ENCODE data around the gene LZIC.

DNA sequence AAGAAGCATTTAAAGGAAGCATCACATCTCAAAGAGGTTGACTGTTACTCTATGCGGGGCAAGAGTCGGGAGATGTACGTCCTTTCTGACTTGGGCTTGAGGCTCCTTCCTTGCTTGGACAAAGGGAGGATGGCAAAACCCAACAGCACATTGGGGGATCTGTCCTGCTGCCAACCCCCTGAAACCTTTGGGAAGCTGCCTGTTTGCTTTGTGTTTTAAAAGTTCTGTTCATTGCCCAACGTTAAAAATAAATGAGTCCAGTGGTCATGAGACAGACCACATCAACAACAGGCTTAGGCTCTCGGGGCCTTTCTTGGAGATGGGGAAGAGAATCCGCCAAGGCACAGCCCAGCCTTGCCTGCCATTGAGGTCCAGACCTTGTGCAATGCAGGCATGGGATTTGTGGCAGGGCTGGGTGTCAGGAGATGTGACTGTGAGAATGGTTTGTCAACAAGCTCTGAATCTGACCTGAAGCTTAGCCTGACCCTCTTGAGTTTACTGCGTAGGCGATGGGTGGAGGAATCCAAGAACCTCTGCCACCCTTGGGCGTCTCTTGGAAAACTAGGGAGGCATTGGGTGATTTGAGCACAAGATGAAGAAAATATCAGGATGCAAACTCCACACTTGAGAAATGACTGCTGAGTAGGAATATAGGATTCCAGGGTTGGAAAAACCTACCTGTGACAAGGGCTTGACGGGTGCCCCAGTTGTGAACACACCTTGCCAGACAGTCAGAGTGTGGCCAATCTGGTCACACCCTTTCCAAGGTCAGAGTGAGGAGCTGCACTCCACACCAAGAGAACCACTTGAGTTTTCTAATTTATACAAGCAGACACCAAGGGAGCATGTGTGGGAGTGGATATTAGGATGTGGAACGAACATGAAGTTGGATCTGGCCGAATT lies 4.3 kb downstream of the SPSB1 start:
- RRBS, result no CpG with 5 or more reads among the region's 12 CpGs

DNA sequence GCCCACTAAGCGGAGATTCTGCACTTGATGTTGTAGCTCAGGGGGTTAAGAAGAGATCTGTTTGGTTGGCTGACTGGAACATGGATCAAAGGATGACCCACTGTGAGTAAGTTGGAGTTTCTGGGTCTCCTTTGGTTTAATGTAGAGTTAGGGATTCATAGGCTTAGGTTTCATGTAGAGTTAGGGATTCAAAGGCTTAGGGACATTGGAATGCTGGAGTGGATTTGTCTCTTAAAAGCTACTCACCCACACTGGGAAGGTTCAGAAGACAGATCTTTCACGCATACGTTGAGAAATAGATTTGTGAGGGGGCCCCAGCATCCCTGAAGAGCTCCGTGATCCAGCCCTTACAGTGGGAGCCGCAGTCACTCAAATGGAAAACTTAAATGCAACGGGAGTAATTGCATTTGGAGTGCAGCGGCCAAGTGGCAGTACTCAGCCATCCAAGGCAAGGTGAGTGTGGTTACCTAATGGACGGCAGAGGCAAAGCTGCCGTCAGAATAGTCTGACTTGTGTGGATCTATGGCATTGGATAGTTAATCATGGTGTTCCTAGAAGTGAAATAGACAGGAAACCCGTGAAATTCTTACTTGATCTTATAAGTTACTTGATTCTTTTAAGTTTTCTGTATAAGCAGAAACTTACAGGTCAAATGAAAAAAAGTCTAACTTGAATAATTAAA lies 5.1 kb downstream of the SPSB1 start:
- RRBS, result no CpG with 5 or more reads among the region's 10 CpGs

- RRBS, result no CpG with 5 or more reads among the region's 12 CpGs
These were observed 38.4 kb downstream of the SPSB1 start for GRCh38 chr1:9330958-9331561.

- RRBS, result no CpG with 5 or more reads among the region's 20 CpGs
These were observed 47.6 kb downstream of the SPSB1 start for GRCh38 chr1:9340241-9340728.

DNA sequence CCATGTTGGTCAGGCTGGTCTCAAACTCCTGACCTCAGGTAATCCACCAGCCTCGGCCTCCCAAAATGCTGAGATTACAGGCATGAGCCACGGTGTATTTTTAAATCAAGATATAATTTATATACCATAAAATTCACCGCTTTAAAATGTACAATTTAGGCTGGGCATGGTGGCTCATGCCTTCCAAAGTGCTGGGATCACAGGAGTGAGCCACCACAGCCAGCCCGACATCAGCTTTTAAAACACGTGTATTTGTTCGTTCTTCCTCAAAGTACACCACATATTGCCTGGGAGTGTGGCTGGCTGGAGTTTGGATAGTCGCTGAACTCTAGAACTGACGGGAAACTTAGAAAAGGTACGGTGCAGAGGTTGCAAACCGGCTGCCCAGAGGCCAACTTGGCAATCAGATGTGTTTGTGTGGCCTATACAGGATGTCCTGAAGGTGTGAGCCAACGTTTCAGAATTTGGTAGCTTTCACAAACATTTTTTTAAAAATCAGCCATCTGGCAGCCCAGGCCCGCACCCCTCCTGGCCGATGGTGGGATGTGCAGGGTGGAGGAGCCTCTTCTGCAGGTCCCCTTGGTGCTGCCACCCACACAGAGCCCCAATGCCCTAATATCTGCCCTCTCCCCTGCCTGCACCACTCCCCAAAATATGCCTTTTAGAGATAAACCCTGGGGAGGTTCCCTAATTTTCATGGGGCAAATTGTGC lies 73.7 kb upstream of the SLC25A33 start:
- RRBS, result no CpG with 5 or more reads among the region's 13 CpGs

- RRBS, result no CpG with 5 or more reads among the region's 9 CpGs
These were observed 1.3 kb upstream of the SLC25A33 start for GRCh38 chr1:9537640-9538720.

DNA sequence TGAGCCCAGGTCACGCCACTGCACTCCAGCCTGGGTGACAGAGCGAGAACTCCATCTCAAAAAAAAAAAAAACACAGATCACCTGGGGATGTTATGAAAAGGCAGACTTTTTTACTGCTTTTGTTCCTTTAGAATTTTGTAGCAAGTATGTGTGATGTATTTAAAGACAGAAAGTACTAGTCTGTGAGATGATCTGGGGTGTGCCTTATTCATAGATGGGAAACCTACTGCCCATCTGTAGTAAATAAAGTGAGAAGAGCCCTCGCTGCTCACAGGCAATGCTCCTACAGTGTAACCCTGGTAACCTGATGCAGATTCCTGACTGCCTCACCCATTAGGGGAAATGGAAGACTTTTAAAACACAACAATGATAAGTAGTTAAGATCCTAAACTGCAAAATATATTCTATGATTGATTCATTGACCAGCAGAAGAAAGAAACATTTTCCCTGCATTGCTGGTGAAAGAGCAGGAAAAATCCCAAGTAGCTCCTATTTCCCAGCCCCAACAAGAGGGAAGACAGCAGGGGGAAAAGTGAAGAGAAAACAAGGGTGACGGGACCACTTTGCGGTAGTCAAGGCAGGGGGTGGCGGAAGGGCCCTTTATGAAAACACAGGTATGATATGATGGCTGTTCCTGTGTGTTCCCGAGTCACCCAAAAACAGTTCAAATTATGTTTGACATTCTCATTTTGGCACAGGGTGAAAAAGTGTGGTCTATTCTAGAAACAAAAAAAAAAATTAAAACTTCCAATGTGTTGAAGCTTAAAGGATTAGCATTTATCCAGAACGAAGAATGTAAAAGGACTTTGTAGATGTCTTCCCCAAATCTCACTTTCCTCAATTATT lies 19.3 kb upstream of the TMEM201 start:
- RRBS, result no CpG with 5 or more reads among the region's 8 CpGs

- RRBS, result 79% methylated on average over 5 of the region's 9 CpGs
These were observed 25.5 kb upstream of the PIK3CD start for GRCh38 chr1:9626040-9626499.

GRCh38 chr1:9653176-9653892 lies 1.8 kb downstream of the PIK3CD start:
- RRBS, result no CpG with 5 or more reads among the region's 18 CpGs

GRCh38 chr1:9787736-9788302 lies 35.9 kb downstream of the CLSTN1 start:
- RRBS, result no CpG with 5 or more reads among the region's 12 CpGs

- RRBS, result 14% methylated on average over 1 of the region's 19 CpGs
These were observed 1.7 kb upstream of the CLSTN1 start for GRCh38 chr1:9825051-9826210.

GRCh38 chr1:9843383-9843878 lies 19.7 kb upstream of the CLSTN1 start:
- RRBS, result no CpG with 5 or more reads among the region's 7 CpGs

DNA sequence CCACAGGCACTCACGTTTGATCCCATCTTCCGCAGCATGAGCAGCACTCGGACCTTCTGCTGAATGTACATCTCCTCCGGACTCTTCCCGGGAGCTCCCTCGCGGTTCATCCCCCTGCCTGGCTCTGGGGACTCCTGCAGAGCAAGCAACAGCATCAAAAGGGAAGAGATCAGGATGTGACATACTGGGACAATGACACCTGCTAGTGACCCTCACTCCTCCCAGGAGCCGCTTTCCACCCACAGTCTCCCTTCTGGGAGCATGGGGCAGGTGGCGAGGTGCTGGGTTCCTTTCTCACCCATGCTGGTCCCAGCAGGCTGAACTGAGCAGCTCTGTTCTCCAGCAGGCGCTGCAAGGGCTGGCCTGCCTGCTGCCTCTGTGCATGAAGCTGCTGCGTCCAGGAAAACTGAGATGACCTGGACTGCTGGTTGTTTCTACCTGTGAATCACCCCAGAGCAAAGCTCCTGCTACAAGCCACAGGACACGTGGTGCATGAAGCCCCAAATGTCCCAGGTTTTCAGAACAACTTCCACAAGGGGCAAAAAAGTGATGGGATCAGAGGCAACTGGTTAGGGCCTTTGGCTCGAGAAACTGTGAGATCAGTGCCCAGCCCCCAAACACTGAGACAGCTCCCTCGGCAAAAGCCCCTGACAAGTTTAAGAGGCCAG lies 38.0 kb downstream of the CTNNBIP1 start:
- RRBS, result no CpG with 5 or more reads among the region's 14 CpGs

- RRBS, result no CpG with 5 or more reads among the region's 9 CpGs
These were observed 37.3 kb downstream of the CTNNBIP1 start for GRCh38 chr1:9872623-9873302.

GRCh38 chr1:9942375-9943568 lies at the start of gene LZIC:
Gene LZIC (minus strand): TSS chr1:9943391.
- RRBS, result 1% methylated on average over 21 of the region's 63 CpGs

- RRBS, result no CpG with 5 or more reads among the region's 1 CpG
These were observed 1.8 kb downstream of the RBP7 start for GRCh38 chr1:9998797-9999186.

DNA sequence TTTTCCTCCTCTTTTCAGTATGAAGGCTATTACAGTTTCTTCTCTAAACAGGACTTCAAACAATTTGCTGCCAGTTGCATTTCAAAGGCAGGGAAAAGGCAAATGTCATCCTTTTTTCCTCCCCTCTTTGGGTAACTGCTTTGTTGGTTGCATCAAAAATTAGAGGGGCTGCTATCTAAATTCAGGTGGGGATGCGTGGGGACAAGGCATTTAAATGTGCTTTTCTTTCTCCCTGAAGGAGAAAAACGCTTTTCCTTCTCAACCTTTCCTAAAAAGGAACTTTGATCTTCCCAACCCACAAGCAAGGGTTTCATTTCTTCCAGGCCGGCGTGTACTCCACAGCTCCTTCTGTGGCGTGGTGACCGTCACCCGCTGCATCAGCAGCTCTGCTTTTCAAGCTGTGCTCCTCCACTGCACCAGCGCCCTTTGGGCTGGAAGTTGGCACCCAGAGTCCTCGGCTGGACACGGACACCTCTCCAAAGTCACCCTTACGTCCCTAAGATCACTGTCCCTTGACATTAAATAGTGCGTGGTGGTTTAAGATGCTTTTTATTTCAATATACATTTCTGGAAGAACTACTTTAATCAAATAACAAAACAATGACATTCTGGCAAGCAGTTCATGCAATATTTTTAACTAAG lies 54.3 kb downstream of the PEX14 start:
- RRBS, result no CpG with 5 or more reads among the region's 12 CpGs

DNA sequence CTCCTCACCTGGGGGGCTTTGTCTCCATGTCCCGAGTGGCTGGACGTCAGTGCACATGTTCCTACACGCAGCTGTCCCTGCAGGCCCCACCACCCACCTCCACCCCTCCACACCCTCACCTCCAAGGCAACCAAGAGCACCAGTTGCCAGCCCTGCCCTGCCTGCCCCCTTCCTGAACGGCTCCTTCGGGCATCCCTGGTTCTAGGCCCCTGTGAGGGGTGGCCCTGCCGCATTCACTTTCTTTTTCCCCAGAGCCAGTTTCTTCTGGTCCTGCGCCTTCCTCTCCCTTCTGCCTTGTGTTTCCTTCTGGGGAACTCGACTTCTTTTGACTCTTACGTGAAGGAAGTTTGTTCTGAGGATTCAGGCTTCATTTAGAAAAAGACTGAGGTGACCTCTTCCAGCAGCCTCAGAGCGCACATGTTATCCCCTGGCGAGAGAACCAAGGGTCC lies 147.3 kb downstream of the PEX14 start:
- RRBS, result no CpG with 5 or more reads among the region's 11 CpGs

- RRBS, result 96% methylated on average over 2 of the region's 18 CpGs
These were observed 140.9 kb downstream of the CASZ1 start for GRCh38 chr1:10655500-10656056.

DNA sequence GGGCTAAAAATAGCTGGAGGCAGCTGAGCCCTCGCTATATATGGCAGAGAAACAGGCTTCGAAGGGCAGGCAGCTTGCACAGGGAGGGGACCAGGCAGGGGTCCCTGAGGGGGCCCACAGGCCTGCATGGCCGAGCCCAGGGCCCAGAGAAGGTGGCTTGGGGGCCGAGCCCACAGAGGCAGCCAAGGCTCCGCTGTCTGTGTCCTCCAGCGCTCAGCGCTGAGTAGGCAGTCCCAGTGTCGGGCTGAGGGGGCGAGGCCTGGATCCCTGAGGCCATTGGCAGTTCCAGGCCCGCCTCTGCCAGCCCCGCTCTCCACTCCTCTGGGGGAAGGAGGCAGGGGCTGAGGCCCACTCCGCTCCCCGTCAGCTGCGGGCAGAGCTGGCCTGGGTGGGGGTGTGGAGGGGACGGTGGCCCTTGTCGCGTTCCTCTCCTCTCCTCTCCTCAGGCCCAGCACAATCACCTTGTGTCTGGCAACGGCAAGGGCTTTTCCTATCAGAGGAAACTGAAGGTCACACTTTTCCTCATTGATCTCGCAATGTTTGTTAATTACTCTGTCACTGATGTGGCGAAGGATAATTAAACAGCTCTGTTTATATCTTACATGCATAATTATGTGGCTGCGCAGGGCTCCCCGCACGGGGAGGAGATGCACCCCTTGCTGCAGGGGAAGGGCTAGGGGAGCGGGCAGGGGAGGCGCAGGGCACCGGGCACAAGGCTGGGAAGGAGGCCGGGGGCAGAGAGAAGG lies 132.7 kb downstream of the CASZ1 start:
- RRBS, result 67% methylated on average over 1 of the region's 27 CpGs

All from brain (tissue), 1 donor.